ENCODE data around the gene CPD.

- PRO-cap, result no peak
- RAMPAGE, long total RNA, 4 experiments, result start-site peak on the minus strand in 2 of 4 experiments, at chr17:30289375-30289421 at its widest, 57 to 245 reads per replicate
These were observed 2.6 kb downstream of the BLMH start for GRCh38 chr17:30289265-30289504.

- PRO-cap, result no peak
- RAMPAGE, long total RNA, 4 experiments, result no peak in any of the 4 experiments
These were observed 11.8 kb upstream of the TMIGD1 start for GRCh38 chr17:30345487-30346190.

- PRO-cap, result no peak
- RAMPAGE, long total RNA, 4 experiments, result no peak in any of the 4 experiments
These were observed 2.2 kb upstream of the CPD start for GRCh38 chr17:30376231-30377267.

GRCh38 chr17:30378626-30379236 is at the start of gene CPD:
CPD (plus strand) TSS chr17:30378927.
- PRO-cap, result bidirectional peak, plus-strand start at chr17:30378939, minus-strand start at chr17:30378703
- RAMPAGE, long total RNA, 4 experiments, result start-site peak on the plus strand in 2 of 4 experiments, at chr17:30378916-30378975 at its widest, 29 to 151 reads per replicate

DNA sequence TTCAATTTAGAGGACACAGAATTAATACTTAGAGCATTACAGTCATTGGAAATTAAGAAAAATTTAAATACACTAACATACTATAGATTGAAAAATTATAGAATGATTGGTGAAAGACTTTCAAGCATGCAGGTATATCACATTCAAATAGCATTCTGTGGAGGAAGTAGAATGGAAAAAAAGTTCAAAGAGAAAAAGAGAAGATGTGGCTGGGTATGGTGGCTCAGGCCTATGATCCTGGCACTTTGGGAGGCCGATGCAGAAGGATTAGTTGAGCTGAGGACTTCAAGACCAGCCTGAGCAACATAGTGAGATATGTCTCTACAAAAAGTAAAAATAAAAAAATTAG is 18.5 kb downstream of the CPD start:
- PRO-cap, result no peak
- RAMPAGE, long total RNA, 4 experiments, result no peak in any of the 4 experiments

GRCh38 chr17:30822776-30823326 is 1.6 kb downstream of the CRLF3 start:
- PRO-cap, result no peak
- RAMPAGE, long total RNA, 4 experiments, result no peak in any of the 4 experiments

DNA sequence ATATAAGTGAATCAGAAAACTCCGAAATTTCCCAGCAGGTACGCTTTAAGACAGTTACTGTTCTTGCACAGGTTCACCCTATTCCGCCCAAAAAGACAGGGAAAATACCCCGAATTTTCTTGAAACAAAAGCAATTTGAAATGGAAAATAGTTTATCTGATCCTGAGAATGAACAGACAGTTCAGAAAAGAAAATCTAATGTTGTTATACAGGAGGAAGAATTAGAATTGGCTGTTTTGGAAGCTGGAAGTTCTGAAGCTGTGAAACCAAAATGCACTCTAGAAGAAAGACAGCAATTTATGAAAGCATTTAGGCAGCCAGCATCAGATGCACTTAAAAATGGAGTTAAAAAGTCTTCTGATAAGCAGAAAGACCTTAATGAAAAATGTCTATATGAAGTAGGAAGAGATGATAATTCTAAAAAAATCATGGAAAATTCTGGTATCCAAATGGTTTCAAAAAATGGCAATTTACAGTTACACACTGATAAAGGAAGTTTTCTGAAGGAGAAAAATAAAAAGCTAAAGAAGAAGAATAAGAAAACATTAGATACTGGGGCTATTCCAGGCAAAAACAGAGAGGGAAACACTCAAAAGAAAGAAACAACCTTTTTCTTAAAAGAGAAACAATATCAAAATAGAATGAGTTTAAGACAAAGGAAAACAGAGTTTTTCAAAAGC is 3.4 kb downstream of the ATAD5 start:
- PRO-cap, result no peak
- RAMPAGE, long total RNA, 4 experiments, result no peak in any of the 4 experiments

GRCh38 chr17:30859393-30859597 is 27.5 kb downstream of the ATAD5 start:
- PRO-cap, result no peak
- RAMPAGE, long total RNA, 4 experiments, result no peak in any of the 4 experiments

GRCh38 chr17:30950462-30951122 is 20.2 kb upstream of the RNF135 start:
- PRO-cap, result no peak
- RAMPAGE, long total RNA, 4 experiments, result no peak in any of the 4 experiments

GRCh38 chr17:30961263-30961638 is 9.6 kb upstream of the RNF135 start:
- PRO-cap, result no peak
- RAMPAGE, long total RNA, 4 experiments, result no peak in any of the 4 experiments

DNA sequence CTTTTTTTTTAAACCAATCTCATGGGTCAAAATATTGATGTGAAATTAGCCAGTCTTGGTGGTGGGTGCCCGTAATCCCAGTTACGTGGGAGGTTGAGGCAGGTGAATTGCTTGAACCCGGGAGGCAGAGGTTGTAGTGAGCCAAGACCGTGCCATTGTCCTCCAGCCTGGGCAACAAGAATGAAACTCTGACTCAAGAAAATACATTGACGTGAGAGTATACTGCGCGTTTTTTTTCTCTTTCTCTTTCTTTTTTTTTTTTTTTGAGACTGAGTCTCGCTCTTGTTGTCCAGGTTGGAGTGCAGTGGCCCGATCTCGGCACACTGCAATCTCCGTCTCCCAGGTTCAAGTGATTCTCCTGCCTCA is 20.3 kb downstream of the RNF135 start:
- PRO-cap, result no peak
- RAMPAGE, long total RNA, 4 experiments, result no peak in any of the 4 experiments

- PRO-cap, result no peak
- RAMPAGE, long total RNA, 4 experiments, result no peak in any of the 4 experiments
These were observed 33.5 kb downstream of the NF1 start for GRCh38 chr17:31128298-31128680.

DNA sequence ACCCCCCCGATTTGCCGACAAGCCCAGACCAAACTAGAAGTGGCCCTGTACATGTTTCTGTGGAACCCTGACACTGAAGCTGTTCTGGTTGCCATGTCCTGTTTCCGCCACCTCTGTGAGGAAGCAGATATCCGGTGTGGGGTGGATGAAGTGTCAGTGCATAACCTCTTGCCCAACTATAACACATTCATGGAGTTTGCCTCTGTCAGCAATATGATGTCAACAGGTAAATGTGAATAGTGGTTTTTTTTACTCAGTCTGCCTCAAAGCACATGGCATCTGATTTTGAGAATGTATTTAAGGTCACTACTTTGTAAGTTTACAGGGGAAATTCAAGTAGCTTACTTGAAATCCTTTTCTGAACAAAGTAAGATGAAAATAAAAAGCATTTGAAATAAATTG is 70.6 kb downstream of the OMG start:
- PRO-cap, result no peak
- RAMPAGE, long total RNA, 4 experiments, result no peak in any of the 4 experiments

DNA sequence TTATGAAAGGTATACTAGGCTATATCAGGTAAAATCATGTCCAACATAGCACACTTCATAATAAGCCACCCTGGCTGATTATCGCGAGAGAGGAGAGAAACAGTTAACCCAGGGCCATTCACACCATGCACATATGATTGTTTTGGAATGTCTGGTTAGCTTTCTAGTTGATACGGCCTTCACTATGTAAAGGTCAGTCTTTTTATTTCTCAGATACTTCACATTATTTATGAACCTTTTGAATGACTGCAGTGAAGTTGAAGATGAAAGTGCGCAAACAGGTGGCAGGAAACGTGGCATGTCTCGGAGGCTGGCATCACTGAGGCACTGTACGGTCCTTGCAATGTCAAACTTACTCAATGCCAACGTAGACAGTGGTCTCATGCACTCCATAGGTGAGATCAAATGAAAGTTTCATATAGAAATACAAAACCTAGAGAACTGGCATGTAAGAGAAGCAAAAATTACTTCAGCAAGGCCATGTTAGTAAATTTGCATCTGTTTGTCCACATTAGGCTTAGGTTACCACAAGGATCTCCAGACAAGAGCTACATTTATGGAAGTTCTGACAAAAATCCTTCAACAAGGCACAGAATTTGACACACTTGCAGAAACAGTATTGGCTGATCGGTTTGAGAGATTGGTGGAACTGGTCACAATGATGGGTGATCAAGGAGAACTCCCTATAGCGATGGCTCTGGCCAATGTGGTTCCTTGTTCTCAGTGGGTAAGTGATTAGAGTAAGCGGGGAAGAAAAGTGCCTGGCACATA is 64.4 kb downstream of the OMG start:
- PRO-cap, result no peak
- RAMPAGE, long total RNA, 4 experiments, result no peak in any of the 4 experiments

GRCh38 chr17:31310874-31311422 is 2.9 kb downstream of the EVI2B start:
- PRO-cap, result no peak
- RAMPAGE, long total RNA, 4 experiments, result no peak in any of the 4 experiments

GRCh38 chr17:31467664-31468550 is 76.4 kb downstream of the RAB11FIP4 start:
- PRO-cap, result no peak
- RAMPAGE, long total RNA, 4 experiments, result no peak in any of the 4 experiments

GRCh38 chr17:31549055-31549366 is 157.5 kb downstream of the RAB11FIP4 start:
- PRO-cap, result no peak
- RAMPAGE, long total RNA, 4 experiments, result no peak in any of the 4 experiments

DNA sequence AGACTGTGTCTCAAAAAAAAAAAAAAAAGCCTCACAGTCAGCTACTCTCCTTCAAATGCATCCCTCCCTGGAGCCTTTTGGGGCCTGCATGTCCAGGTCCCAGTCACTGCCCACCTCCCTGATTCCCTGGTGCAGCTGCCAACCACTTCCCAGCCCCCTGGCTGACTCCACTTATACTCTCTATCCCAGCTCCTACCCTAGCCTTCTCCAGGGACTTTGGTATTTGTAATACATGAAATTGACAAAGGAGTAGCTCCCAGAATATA is 209.1 kb downstream of the COPRS start:
- PRO-cap, result no peak
- RAMPAGE, long total RNA, 4 experiments, result no peak in any of the 4 experiments

- PRO-cap, result no peak
- RAMPAGE, long total RNA, 4 experiments, result no peak in any of the 4 experiments
These were observed 8.6 kb upstream of the LRRC37B start for GRCh38 chr17:31998500-31999082.

DNA sequence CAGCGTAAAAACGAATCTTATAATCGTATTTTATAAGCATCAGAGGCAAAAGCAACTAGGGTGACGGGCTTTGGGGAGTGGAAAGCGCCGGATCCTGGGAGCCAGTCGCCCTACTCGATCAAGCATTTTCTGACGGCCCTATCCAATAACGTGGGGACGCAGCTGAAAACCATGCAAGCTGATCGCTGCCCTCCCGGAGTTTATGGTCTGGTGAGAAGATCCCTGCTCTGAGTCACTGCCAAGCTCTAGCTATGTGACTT is 404 bp upstream of the RHOT1 start:
- PRO-cap, result unidirectional peak, minus-strand start at position 131 of the sequence; unidirectional peak, minus-strand start at position 202 of the sequence
- RAMPAGE, long total RNA, 4 experiments, result no peak in any of the 4 experiments